Mammary epithelial cell (primary cell): ENCODE measurements around a stretch of chr10.

GRCh38 chr10:22618104-22618811, 96.1 kb downstream of the PIP4K2A start:
- CAGE, long polyA plus RNA: no peak
- RRBS: no CpG with 5 or more reads among the region's 4 CpGs

DNA sequence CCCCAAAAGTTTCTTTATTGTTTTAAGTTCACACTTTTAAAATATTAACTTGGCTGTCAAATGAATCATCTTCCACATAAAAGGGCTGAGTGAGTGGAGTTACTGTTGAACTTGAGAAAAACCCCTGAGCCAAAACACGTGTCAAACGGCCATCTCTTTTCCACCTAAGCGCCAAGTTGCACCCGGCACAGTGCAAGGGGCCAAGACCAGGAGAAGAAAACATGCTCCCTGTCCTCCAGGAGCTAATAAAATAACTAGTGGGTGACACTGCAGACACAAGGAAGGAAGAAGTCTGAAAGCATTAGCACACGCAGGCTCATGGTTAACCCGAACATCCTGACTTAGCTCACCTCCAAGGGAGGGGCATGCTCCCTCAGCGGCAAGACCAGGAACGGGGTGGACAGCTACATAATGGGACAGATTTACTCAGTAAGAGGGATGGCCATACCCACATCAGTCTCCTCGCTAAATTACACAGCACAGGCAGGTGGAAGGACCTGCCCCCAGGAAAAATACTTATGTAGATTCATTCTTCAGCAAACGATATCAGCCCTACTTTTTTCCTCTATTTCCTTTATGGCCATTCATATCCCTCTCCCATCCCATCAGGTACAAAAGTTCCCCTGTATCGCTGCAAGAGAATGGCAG, 64.9 kb downstream of the PIP4K2A start:
- CAGE, long polyA plus RNA: no peak
- RRBS: no CpG with 5 or more reads among the region's 11 CpGs

DNA sequence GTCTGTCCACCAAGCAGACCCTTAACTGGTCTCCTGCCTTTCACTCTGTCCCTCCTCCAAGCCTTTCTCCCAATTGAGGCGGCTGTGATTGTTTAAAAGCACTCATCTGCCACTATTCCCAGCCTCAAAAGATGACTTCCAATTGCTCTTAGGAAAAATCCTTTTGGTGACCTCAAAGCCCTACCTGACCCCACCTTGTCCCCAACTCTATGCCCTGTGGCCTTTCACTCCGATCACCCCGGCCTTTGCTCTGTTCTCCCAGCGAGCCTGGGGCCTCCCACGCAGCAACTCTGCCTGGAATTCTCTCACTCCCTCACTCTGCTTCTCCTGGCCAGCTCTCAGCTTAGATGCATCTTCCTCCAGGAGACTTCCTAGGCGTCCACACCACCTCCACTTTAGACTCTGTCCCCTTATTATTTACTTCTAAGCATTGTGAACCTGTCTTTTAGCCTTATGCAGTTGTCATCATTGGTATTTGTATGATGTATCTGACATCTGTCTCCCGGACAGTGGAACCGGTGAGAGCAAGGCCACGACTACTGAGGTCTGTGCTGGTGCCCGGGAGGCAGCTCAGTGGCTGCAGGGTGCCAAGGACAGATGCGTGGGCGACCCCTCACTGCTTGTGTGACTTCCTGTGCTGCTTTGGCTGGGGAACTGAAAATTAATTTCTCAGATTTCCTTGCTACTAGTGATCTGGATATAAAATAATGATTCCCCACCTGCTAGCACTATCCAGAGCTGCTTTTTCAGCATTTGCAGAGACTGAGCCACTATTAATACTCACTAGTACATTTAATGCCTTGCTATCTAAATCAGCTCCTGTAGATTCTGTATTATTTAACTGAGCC, 63.0 kb downstream of the PIP4K2A start:
- CAGE, long polyA plus RNA: no peak
- RRBS: no CpG with 5 or more reads among the region's 12 CpGs

- CAGE, long polyA plus RNA: no peak
- RRBS: no CpG with 5 or more reads among the region's 3 CpGs
Observed at GRCh38 chr10:22672848-22673574, 41.4 kb downstream of the PIP4K2A start.

DNA sequence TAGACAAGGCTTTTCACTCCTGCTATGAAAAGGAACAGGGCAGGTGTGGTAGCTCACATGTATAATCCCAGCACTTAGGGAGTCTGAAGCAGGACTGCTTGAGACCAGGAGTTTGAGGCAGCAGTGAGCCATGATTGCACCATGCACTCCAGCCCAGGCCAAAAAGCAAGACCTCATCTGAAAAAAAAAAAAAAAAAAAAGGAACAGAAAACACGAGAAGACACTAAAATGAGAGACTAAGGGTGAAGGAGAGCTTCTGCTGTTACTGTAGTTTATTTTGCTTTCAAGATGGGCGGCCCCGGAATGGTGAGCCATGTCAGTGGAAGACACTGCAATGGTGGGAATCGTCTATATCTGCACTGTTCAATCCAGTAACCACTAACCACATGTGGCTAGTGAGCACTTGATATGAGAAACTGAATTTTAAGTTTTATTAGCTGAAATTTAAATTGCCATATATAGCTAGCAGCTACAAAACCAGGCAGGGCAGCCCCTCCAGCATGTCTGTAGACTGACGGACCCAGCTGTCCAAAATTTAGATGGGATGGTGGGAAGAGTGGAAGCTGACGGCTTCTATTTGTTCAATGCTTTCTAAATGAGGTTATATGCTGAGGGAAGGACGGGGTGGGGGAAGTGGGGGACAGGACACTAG, 9.8 kb downstream of the PIP4K2A start:
- CAGE, long polyA plus RNA: no peak
- RRBS: no CpG with 5 or more reads among the region's 7 CpGs

GRCh38 chr10:22741937-22742438, 27.6 kb upstream of the PIP4K2A start:
- CAGE, long polyA plus RNA: no peak
- RRBS: no CpG with 5 or more reads among the region's 2 CpGs

DNA sequence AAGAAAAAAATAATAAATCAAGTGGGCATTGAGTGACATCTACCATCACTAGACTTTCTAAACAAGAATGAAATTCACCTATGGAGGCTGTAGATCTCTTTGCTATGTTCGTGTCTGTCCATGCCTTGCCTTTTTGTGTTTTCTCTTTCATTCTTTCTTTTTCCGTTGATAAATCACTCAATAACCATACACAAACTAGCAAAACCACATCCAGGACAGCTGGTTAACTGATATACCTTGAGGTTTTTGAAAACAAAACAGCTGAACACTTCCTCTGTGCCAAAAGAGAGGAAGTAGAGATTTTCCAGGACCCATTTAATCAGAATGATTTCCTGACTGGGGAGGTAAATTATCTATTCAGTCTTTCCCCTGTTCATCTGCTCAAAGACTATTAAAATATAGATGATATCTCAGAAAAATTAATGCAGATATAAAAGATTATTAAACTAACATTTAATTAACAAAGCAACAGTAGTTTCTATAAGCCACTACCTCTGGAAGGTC, 24.3 kb upstream of the C10orf67 start:
- CAGE, long polyA plus RNA: no peak
- RRBS: no CpG with 5 or more reads among the region's 2 CpGs

DNA sequence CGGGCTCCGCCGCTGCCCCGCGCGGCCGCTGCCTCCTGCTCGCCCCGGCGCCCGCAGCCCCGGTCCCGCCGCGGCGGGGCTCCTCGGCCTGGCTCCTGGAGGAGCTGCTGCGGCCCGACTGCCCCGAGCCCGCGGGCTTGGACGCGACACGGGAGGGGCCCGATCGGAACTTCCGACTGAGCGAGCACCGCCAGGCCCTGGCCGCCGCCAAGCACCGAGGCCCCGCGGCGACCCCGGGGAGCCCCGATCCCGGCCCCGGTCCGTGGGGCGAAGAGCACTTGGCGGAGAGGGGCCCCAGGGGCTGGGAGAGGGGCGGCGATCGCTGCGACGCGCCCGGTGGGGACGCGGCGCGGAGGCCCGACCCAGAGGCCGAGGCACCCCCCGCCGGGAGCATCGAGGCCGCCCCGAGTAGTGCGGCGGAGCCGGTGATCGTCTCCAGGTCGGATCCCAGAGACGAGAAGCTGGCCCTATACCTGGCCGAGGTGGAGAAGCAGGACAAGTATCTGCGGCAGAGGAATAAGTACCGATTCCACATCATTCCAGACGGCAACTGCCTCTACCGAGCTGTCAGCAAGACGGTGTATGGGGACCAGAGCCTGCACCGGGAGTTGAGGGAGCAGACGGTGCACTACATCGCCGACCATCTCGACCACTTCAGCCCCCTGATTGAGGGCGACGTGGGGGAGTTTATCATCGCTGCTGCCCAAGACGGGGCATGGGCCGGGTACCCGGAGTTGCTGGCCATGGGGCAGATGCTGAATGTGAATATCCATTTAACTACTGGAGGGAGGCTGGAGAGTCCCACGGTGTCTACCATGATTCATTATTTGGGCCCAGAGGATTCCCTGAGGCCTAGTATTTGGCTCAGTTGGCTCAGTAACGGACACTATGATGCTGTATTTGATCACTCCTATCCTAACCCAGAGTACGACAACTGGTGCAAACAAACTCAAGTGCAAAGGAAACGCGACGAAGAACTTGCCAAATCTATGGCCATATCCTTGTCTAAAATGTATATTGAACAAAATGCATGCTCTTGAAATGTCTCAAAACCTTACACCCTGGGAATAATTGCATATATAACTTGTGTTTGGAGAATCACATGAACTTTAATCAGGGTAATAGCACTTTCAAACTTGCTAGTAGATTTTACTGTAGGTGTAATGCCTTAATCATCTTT, 1.4 kb downstream of the OTUD1 start:
- CAGE, long polyA plus RNA: no peak
- RRBS: under 1% methylated on average over 34 of the region's 90 CpGs

GRCh38 chr10:23643380-23643957, 204.6 kb downstream of the OTUD1 start:
- CAGE, long polyA plus RNA: no peak
- RRBS: no CpG with 5 or more reads among the region's 3 CpGs

DNA sequence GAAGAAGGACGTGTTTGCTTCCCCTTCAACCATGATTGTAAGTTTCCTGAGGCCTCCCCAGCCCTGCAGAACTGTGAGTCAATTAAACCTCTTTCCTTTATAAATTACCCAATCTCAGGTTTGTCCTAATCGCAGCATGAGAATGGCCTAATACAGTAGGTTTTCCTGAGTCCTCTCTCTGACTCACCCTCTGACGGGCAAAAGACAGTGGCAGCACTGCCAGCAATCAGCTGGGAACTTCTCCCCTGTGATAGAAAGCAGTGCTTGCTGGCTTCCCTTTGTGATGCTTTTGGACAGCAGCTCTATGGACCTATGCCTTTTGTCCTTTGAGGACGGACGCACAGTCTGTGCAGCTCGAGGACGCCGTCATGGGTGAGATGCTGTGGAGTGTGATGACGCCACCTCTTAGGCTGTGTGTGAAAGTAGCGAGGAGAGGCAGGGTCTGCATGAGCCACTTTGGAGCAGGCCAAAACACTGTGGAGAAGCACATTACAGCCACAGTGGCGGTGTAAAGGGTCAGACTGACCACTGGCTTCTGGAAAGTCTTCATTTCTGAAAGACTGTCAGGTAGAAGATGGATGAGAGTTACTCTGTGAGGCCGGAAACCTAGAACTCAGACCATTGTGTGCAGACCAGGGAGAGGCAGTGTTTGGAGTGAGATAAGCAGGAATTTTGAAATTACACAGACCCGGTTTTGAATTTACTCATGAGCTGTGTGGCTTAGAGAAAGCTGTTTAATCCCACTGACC, 68.9 kb downstream of the KIAA1217 start:
- CAGE, long polyA plus RNA: no peak
- RRBS: 94% methylated on average over 2 of the region's 13 CpGs

DNA sequence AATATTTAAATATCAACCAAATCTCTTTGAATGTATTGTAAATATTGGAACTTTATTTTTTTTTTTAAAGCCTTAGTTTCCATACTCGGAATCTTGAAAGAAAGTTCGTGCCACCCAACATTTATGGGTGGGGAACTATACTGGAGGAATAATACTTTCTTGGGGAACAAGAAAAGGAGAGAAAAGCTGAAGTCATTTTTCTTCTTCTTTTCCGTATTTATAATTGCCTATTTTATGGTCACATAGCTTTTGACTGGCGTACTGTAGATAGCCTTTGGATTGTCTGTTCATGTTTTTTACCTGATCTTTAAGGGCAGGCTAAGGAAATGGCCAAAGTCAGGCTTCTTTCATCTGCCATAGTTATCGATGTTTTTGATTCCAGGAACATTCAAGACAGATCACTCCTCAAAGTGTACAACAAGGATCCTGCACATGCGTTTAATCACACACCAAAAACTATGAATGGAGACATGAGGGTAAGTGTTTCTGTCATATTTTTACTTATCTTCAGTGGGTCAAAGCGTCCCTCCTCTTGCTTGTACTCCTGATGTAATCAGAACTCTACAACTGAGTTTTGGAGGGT, 229.2 kb downstream of the KIAA1217 start:
- CAGE, long polyA plus RNA: no peak
- RRBS: no CpG with 5 or more reads among the region's 7 CpGs

DNA sequence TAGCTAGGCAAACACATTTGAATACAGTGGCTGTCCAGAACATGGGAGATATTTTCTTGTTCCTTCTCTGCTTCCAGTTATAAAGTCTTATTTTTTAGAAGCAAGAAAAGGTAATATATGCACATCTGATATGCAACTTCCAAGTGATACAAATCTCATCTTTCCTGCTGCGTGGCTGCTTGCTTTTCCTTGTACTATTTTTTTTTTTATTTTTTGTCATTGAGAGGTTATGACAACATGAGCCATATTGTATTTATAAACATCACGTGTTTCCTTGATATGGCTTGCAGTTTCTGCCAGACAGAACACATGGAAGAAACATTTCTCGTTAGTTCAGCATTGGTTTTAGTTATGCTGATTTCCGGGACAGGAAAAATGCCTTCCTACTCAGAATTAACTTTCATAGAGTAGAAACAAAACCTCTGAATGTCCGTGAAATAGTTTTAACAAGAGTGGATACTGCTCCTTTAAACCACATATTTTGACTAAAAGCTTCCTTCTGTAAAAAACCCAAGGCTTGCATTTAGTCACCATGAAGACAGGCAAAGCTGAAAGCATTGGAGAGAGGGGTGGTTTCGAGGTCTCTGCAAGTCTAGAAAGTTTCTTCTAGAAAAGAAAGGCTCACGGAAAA, 240.3 kb downstream of the KIAA1217 start:
- CAGE, long polyA plus RNA: no peak
- RRBS: no CpG with 5 or more reads among the region's 7 CpGs

GRCh38 chr10:24457740-24458567, 249.0 kb downstream of the KIAA1217 start:
- CAGE, long polyA plus RNA: no peak
- RRBS: no CpG with 5 or more reads among the region's 8 CpGs

DNA sequence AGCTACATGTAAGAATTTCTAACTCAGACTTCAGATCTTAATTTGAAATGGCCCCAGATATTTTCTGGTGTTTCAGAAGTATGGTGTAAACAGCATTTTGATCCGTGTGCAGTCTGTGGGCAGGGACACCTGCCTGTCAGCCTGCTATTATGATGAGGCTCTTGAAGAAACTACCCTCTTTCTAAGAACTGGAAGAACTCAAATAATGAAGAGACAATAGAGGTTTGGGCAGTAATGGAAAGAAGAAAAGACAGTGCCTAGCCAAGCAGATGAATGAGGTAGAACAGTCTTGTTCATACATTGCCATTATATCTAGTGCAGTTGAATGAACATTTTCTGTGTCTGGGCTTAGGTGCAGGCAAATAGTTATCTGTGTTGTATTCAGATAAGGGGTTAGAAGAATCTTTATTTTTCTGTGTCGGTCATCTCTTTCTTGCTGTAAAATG, 256.5 kb downstream of the ARHGAP21 start:
- CAGE, long polyA plus RNA: no peak
- RRBS: no CpG with 5 or more reads among the region's 2 CpGs

DNA sequence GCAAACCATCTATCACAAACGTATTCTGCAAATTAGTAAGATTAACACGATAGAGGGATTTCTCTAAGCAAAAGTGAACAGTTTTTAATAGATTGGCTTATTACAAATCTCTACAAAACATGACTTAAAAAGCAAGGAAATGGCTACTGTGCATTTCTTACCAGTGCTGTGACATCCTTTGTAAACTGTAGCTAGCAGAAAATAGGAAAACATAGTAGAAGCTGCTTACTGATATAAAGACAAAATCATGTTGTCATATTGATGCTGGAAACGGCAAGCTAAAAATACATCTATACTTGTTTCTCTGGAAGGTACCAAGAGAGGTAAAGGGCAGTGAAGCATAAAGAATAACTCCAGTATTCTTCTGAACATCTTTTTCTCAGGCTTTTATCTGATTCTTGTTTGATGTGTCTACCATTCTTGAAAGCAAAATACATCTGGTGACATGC, 101.1 kb downstream of the ARHGAP21 start:
- CAGE, long polyA plus RNA: no peak
- RRBS: no CpG with 5 or more reads among the region's 3 CpGs

GRCh38 chr10:24645806-24646169, 77.9 kb downstream of the ARHGAP21 start:
- CAGE, long polyA plus RNA: no peak

DNA sequence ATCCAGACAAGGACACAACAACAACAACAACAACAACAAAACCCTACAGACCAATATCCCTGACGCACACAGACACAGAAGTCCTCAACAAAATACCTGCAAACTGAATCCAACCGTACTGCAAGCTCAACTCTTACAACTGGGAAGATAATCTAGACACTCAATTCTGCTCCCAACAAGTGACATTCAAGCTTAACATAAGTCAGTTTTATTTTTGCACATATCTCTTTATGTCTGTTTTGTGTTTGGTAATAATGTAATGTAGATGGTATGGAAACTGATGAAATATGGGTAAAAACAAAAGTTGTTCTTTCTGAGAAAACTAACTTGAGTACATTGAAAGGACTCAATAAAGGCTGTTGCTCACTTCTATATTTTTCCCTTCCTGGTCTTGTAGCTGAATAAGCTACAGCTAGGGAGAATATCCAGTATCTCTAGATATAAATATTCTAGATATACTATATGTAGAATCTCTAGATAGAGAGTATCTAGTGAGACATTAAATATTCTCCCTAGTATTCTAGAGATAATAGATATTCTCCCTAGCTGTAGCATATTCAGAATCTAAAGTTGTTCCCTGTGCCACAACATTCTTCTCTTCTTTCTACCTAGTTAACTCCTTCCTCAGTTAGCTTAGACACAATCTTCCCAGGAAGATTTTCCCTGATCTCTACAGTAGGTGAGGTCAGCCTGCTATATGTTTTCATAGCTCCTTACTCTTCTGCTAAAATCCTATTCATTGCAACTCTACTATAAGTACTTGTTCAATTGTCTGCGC, 13.7 kb downstream of the ARHGAP21 start:
- CAGE, long polyA plus RNA: no peak
- RRBS: no CpG with 5 or more reads among the region's 3 CpGs

- CAGE, long polyA plus RNA: no peak
- RRBS: no CpG with 5 or more reads among the region's 4 CpGs
Observed at GRCh38 chr10:24873116-24873853, 79.1 kb downstream of the PRTFDC1 start.

- CAGE, long polyA plus RNA: no peak
- RRBS: no CpG with 5 or more reads among the region's 2 CpGs
Observed at GRCh38 chr10:24902207-24902654, 50.2 kb downstream of the PRTFDC1 start.

- CAGE, long polyA plus RNA: no peak
Observed at GRCh38 chr10:24962928-24963143, 10.4 kb upstream of the PRTFDC1 start.